ENCODE data around the gene MRTFB.

- RAMPAGE, long total RNA = no peak
- RRBS = 3% methylated on average over 17 of the region's 112 CpGs
Observed at GRCh38 chr16:14070920-14071993, at the start of gene MRTFB. Gene MRTFB, plus strand, starts transcription at chr16:14071319.

- RAMPAGE, long total RNA = no peak
- RRBS = no CpG with 5 or more reads among the region's 3 CpGs
Observed at GRCh38 chr16:14193335-14193619, 122.2 kb downstream of the MRTFB start.

GRCh38 chr16:14203280-14203799, 132.2 kb downstream of the MRTFB start:
- RAMPAGE, long total RNA = no peak
- RRBS = no CpG with 5 or more reads among the region's 7 CpGs

GRCh38 chr16:14284857-14285425, 213.8 kb downstream of the MRTFB start:
- RAMPAGE, long total RNA = no peak
- RRBS = no CpG with 5 or more reads among the region's 16 CpGs

- RAMPAGE, long total RNA = no peak
- RRBS = no CpG with 5 or more reads among the region's 21 CpGs
Observed at GRCh38 chr16:14364519-14365183, 265.4 kb downstream of the PARN start.

- RAMPAGE, long total RNA = no peak
- RRBS = no CpG with 5 or more reads among the region's 10 CpGs
Observed at GRCh38 chr16:14418676-14419360, 211.2 kb downstream of the PARN start.

- RAMPAGE, long total RNA = no peak
- RRBS = no CpG with 5 or more reads among the region's 11 CpGs
Observed at GRCh38 chr16:15396358-15396776, 813 bp downstream of the MPV17L start.

- RAMPAGE, long total RNA = no peak
- RRBS = no CpG with 5 or more reads among the region's 7 CpGs
Observed at GRCh38 chr16:15515260-15515602, 80.8 kb downstream of the BMERB1 start.

GRCh38 chr16:15573896-15574558, 68.9 kb downstream of the MARF1 start:
- RAMPAGE, long total RNA = no peak
- RRBS = no CpG with 5 or more reads among the region's 10 CpGs

DNA sequence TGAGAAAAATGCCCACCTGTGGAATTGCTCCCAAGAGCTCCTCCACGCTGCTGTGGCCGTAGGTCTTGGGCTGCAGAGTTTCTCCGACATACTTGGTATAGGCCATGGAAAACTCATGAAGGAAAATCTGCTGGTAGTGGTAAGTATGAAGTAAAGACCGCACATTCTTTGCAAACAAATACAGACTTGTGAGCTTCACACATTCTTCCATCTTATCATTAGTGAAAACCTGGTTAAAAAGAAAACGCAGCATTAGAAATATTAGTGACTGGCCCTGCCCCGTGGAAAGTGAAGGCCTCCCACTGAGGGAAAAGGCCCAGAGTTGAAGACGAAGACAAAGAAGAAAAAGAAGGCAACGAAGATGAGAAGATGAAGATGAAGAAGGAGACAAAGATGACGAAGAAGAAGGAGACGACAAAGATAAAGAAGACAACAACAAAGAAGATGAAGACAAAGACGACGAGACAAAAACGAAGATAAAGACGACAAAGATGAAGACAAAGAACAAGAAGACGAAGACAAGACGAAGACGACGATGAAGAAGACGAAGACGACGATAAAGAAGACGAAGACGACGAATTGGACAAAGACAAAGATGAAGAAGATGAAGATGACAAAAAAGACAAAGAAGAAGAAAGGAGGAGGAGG, 40.9 kb downstream of the MARF1 start:
- RAMPAGE, long total RNA = no peak
- RRBS = no CpG with 5 or more reads among the region's 24 CpGs

GRCh38 chr16:15660527-15661017, 10.5 kb downstream of the NDE1 start:
- RAMPAGE, long total RNA = no peak
- RRBS = no CpG with 5 or more reads among the region's 12 CpGs

- RAMPAGE, long total RNA = no peak
- RRBS = no CpG with 5 or more reads among the region's 13 CpGs
Observed at GRCh38 chr16:15705992-15706556, 56.0 kb downstream of the NDE1 start.

- RAMPAGE, long total RNA = no peak
- RRBS = no CpG with 5 or more reads among the region's 12 CpGs
Observed at GRCh38 chr16:15854843-15855283, 2.0 kb downstream of the MYH11 start.

- RAMPAGE, long total RNA = no peak
- RRBS = no CpG with 5 or more reads among the region's 4 CpGs
Observed at GRCh38 chr16:15971913-15972517, 22.6 kb downstream of the ABCC1 start.

GRCh38 chr16:16007593-16008427, 58.4 kb downstream of the ABCC1 start:
- RAMPAGE, long total RNA = no peak
- RRBS = no CpG with 5 or more reads among the region's 17 CpGs

- RAMPAGE, long total RNA = no peak
- RRBS = no CpG with 5 or more reads among the region's 4 CpGs
Observed at GRCh38 chr16:16074612-16074857, 125.1 kb downstream of the ABCC1 start.

DNA sequence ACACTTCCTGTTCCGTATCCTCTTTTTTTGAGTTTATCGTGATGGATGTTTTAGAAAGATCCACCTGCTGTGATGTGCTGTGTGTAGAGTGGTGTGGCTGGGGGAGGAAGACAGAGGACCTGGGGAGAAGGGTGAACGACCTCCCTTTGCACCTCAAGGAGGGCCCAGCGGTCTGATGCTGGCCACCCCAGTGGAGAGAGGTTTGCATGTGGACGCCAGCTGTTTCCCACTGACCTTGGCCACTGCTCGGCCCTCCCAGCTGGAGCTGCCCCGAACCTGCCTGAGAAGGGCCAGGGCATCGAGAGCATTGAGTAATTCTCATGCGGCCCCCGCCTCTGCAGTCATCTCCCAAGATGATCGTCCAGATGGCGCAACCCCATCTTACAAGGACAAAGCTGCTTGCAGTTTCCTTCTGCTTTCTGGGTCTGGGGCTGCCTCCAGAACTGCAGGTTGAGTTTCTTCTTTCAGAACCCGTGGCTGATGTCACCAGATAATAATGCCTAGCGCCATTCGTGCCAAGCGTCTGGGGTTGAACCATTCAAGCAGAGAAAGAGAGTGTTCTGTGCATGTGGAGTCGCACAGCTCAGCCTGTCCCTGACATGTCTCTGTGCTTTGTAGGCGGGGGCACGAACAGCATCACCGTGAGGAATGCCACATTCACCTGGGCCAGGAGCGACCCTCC, 126.4 kb downstream of the ABCC1 start:
- RAMPAGE, long total RNA = no peak
- RRBS = no CpG with 5 or more reads among the region's 21 CpGs

- RAMPAGE, long total RNA = no peak
- RRBS = no CpG with 5 or more reads among the region's 16 CpGs
Observed at GRCh38 chr16:16090344-16090761, 132.9 kb downstream of the ABCC6 start.

DNA sequence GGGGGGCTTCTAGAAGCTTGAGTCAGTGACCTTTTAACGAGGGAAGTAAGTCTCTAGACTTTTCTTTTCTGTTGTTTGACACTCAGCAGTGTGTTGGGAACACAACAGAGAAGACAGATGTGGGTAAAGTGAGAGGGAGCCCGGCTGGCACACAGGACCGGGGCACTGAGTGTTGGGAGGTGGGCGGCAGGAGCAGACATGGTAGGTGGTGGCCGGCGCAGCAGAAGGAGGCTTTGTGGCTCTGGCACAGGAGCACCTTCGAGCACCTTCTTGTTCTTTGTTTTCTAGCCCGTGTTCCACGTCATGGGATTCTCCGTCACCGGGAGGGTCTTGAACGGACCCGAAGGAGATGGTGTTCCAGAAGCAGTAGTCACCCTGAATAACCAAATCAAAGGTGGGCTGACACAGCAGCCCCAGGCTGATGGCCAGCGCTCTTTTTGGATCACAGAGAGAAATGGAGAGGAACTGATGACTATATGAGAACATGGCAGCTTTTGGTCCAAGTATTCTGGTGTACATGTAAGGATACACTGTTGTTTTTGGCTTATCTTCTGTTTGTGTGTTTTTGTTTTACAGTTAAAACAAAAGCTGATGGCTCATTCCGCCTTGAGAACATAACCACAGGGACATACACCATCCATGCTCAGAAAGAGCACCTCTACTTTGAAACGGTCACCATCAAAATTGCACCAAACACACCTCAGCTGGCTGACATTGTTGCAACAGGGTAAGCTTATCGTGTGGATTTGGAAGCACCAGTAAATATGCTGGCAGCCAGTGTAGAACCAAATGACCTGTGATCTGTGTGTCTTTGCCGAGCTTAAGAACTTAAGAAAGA, 23.3 kb downstream of the NOMO3 start:
- RAMPAGE, long total RNA = no peak
- RRBS = no CpG with 5 or more reads among the region's 18 CpGs

DNA sequence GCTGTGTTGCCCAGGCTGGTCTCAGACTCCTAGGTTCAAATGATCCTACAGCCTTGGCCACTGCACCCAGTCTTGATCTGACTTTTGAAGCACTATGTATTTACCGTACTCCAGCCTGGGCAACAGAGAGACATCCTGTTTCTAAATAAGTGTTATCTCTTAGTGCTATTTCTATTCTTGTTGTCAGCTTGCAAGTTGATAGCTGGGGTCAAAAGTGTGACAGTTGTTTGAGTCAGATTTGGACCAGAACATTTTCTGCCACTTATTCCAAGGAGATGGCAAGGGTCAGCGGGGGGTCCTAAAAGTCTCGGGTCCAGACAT, 486.5 kb downstream of the NPIPA7 start:
- RAMPAGE, long total RNA = no peak
- RRBS = no CpG with 5 or more reads among the region's 3 CpGs

All from hepatocyte (in vitro differentiated cells and primary cell).